ENCODE measurements around the genes PCNA and TMX4.

DNA sequence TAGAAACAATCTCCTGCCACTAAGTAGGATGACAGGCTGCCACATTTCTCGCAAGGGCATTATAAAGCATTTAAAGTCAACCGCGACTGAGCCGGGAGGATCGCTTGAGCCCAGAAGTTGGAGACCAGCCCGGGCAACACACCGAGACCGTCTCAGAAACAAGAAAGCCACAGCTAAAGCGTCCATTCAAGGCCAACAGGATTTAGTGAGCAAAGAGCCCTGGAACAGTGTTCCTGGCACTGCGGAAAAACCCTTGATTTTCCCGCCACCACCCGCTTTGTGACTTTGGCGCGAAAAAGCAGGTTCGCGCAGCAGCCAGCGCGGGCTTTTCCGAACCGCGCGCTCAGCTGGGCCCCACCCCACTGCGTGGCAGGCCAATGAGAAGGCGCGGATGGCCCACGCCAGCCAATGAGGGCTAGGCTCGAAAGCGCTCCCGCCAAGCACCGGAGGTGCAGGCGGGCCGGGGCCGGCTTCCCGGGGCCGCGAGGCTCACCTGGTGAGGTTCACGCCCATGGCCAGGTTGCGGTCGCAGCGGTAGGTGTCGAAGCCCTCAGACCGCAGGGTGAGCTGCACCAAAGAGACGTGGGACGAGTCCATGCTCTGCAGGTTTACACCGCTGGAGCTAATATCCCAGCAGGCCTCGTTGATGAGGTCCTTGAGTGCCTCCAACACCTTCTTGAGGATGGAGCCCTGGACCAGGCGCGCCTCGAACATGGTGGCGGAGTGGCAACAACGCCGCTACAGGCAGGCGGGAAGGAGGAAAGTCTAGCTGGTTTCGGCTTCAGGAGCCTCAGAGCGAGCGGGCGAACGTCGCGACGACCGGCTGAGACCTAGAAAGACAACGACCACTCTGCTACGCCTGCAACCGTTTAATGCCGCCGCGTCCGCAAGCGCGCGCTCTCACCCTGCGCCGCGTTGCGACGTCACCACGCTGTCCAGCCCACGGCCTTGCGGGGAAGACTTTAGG is at the start of gene PCNA:
PCNA (minus strand) TSS at position 874 of the 967 bp plus-strand sequence.
- PRO-cap, result unidirectional peak, plus-strand start at position 439 of the sequence; bidirectional peak, plus-strand start outside the sequence, minus-strand start at position 915 of the sequence

GRCh38 chr20:5539749-5540465 is 70.9 kb downstream of the GPCPD1 start:
- PRO-cap, result no peak

DNA sequence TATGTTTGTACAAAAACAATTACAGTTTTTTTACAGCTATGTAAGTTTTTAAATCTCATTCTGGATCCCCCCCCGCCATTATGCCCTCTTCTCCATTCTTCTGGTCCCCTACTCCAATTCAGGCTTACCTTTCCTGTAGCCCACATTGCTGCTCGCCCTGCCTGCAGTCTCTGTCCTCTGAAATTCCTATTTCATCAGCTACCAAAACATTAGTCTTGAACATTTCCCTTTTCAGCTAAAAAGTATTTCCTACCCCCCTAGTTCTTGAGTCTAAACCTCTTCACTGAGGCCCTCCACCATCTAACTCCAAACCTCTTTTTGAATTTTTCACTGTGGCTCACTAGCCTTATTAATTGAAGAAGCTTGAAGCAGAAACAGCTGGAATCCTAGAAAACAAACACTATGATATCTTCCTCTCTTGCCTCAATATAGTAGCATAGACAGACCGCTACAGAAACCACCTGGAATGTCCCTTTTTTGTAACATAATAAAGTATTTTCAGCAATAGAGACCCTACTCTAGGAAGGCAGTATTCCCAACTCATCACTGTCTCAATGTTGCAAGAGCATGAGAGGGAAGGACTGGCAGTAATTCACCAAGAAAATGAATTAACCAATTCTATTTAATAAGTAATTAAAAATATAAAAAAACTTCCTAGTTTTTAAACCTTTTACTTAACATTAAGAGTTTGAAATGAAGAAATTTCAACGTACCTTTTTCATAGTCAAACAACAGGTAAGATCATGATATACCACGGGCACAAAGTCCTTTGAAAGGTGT is 41.2 kb downstream of the GPCPD1 start:
- PRO-cap, result no peak

- PRO-cap, result no peak
These were observed 58.3 kb upstream of the SHLD1 start for GRCh38 chr20:5691868-5692399.

- PRO-cap, result no peak
These were observed 68.1 kb upstream of the CHGB start for GRCh38 chr20:5843260-5843577.

- PRO-cap, result no peak
These were observed 62.2 kb upstream of the CHGB start for GRCh38 chr20:5849098-5849533.

- PRO-cap, result no peak
These were observed 48.7 kb upstream of the CHGB start for GRCh38 chr20:5862760-5862953.

DNA sequence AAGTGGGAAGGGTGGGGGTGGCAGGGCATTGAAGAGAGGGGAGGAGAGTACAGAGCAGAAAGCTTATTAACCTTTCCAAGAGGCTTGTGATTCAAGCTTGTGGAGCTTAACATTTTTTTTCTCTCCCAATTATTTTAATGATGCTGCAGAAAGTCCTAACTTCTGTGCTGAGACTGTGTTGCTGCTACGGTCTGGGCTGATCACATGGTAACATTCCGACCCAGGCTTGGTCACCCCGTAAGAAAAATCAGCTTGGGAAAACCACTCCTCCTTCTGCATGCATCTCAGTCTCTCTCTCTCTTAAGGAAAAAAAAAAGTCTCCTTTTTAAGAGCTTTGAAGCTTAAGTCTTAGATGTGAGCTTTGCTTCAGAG is 31.1 kb upstream of the BMP2 start:
- PRO-cap, result no peak

GRCh38 chr20:6769879-6770440 is 2.5 kb downstream of the BMP2 start:
- PRO-cap, result no peak

GRCh38 chr20:7503475-7503938 is 436.8 kb downstream of the HAO1 start:
- PRO-cap, result no peak

- PRO-cap, result no peak
These were observed 136.5 kb downstream of the HAO1 start for GRCh38 chr20:7803561-7804345.

GRCh38 chr20:8019333-8020072 is at the start of gene TMX4:
Gene TMX4, minus strand, starts transcription at chr20:8019761.
- PRO-cap, result bidirectional peak, plus-strand start at chr20:8019906, minus-strand start at chr20:8019761

DNA sequence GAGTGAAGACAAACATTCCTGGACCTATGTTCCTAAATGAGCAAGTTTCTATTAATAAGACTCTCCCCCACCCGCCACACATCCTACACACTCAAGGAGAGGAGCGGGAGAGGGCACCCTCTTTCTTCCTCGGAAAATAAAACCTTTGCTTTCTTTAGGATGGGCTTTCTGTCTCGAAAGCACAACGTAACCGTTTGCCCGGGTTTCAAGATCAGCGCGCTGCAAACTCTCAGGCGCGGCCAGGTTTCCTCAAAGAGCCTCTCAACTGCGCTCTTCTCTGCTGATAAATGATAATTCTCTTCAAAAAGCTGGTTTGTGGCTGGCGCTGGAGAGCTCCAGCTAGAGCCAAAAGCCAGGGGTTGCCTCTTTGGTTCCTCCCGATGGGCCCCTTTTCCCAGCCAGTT is 534 bp upstream of the PLCB1 start:
- PRO-cap, result no peak

- PRO-cap, result no peak
These were observed 294.3 kb upstream of the PLCB4 start for GRCh38 chr20:8774414-8775096.

DNA sequence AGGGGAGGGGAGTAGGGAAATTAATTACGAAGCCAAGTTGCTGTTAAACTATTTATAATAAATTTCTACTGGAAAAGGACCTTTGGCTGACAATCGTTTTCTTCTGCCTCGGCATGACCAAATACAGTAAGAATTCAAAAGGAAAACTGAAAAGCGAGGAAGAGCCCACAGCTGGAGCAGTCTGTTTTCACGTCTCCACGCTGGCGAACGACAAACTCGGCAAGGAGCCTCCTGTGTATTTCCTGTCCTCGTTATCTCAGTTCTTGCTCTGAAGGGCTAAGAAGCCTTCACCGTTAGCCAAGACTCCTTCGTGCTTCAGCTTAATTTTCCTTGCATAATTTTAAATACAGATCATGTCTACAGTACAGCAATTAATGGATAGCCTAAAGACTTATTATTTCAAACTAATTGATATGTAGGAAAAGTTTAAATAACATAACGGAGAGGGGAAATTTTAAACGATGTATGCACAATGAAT is 214.3 kb upstream of the PLCB4 start:
- PRO-cap, result no peak

GRCh38 chr20:9225806-9226356 is 157.0 kb downstream of the PLCB4 start:
- PRO-cap, result no peak

GRCh38 chr20:9279881-9280519 is 211.1 kb downstream of the PLCB4 start:
- PRO-cap, result no peak

- PRO-cap, result unidirectional peak, minus-strand start at chr20:9538465
These were observed 23.9 kb downstream of the LAMP5 start for GRCh38 chr20:9538176-9538731.

DNA sequence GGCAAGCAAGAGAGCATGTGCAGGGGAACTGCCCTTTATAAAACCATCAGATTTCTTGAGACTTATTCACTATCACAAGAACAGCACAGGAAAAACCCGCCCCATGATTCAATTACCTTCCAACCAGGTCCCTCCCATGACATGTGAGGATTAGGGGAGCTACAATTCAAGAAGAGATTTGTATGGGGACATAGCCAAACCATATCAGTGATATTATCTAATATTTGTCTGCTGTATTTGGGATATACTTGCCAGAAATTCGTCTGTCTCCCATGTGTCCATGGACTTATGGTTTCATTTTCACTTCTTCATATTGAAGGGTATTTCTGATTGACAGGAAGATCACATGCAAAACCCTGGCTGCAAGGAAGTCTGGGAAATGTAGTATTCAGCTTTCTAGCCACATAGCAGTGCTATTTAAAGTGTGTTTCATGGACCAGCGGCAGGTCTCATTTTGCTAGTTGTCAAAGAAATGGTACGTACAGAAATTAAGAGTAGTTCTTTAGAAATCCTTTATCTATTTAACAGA is 50.6 kb upstream of the PAK5 start:
- PRO-cap, result no peak

GRCh38 chr20:10217948-10218517 is 597 bp upstream of the SNAP25 start:
- PRO-cap, result no peak

Data from ileum (tissue), 1 donor.